Duodenum (tissue), 1 donor: ENCODE results near the gene JUN.

GRCh38 chr1:55153909-55154730, 61.0 kb downstream of the USP24 start:
- PRO-cap, result no peak

DNA sequence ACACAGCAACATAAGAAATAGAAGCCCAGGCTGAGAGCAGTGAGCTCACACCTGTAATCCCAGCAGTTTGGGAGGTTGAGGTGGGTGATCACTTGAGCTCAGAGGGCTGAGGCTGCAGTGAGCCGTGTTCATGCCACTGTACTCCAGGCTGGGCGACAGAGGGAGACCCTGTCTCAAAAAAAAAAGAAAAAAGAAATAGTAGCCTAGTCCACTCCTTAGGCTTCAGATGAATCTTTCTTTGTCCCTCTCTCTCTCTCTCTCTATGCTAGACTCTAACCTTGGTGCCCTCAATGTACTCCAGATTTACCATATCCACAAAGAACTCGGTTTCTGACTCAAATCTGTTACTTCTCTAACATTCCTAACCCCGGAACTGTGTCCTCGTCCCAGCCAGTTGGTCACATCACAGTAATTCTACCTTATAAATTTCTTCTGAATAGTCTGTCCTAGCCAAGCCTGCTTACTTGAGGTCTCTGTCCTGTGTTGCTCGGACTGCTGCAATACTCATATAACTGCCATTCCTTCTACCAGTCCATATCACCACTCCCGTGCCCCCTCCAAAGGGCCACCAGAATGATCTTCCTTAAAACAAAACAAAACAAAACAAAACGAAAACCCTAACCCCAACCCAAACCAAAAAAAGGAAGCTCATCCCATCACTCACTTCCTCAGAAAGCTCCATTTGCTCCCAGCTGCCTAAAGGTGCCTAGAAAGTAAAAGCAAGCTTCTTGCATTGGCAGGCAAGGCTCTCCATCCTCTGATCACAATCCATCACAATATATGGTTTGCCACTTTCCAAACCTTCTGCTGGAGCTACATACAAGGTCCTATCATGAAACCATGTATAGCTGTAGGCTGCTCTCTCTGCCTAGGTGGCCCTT, 20.5 kb downstream of the USP24 start:
- PRO-cap, result no peak

DNA sequence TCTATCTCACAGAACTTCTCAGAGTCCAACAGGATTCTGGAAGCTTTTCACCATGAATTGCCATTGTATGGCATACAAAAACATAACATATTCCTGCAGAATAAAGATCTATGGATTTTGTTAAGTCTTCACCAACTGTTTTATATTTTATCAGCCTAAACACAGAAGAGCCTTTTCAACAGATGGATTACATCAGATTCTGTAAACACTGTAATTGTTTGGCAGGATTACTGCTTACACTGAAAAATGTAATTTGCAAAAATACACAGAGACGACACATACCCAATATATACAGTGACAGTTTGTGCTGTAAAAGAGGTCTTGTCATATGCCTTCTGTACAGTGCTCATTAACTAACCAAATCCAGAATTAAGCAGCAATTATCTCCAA, 618.2 kb upstream of the USP24 start:
- PRO-cap, result no peak

DNA sequence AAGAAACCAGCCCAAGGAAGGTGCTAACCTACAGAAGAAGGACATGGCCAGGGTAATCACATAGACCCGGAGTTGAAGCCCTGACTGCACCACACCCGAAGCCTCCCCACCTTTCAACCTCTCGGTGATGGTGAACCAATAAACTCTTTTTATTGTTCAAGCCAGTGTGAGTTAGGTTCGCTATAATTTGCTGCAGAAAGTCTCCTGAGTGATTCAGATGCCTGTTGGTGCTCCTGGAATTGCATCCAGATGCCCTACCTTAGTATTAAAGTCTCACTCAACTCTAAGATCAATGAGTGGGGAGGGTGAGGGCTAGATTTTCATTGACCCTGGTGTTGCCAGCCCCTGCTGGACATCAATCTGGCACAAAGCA, 163.6 kb downstream of the PLPP3 start:
- PRO-cap, result no peak

- PRO-cap, result no peak
Observed at GRCh38 chr1:56448755-56449535, 130.4 kb downstream of the PLPP3 start.

DNA sequence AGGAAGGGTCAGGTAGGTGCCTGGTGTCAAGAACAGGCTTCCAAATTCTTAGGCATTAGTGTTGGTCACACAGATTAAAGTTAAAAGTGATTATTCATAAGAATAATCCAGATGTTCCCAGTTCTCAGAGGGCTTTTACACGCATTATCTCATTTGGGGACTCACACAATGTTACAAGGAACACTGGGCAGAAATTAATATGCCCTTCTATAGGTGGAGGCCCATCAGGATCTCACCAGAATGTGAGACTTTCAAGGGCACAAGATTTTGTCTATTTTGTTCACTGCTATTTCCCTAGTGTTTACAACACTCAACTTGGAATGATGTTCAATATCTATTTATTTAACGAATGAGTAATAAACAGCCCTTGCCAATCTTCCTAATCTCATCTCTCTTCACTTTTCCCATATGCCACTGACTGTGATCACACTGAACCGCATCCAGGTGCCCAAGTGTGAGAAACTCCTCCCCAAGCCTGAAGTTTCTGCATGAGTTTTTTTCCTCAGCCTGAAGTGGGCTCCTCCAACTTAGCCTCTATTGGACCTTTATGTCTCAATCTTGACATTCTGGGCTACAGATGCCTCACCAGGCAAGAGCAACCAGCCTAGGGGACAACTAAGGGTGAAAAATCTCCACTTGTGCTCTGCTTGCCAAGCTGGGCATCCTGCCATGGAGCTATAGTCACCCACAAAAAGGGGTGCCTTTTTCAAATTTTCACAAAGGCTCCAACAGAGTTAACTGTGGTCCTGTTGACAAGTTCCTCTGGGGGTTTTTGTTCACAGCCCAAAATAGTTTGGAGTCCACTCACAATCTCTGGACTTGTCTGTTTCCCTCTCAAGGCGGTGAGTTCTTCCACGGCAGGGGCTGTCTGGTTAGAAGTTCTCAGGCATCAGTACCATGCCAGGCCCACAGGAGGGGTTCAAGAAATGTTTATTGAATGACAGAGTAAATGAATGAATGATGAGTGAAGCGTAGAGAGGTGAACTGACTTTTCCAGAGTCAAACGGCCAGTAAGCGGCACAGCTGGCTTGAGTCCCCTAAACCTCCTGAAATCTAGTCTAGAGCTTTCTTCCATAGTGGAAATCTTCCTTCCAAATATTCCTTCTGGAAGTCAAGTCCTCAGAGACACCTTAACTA, 105.6 kb downstream of the PLPP3 start:
- PRO-cap, result no peak

- PRO-cap, result no peak
Observed at GRCh38 chr1:56495308-56496110, 83.9 kb downstream of the PLPP3 start.

GRCh38 chr1:56502606-56503188, 76.7 kb downstream of the PLPP3 start:
- PRO-cap, result no peak

DNA sequence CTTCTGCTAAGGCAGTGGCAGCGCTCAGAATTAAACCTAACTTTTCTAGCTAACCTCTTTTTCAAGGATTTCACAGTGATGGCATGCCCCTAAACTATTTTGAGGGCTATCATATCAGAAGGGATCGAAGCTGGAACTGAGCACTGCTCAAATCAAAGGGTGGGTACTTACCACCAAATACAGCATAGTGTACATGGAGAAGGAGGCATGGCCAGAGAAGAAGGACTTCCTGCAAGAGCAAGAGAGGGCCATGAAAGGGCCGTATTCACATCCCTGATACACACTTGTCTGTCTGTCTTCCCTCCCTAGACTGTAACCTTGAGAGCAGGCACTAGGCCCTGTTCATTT, 55.7 kb downstream of the PLPP3 start:
- PRO-cap, result no peak

DNA sequence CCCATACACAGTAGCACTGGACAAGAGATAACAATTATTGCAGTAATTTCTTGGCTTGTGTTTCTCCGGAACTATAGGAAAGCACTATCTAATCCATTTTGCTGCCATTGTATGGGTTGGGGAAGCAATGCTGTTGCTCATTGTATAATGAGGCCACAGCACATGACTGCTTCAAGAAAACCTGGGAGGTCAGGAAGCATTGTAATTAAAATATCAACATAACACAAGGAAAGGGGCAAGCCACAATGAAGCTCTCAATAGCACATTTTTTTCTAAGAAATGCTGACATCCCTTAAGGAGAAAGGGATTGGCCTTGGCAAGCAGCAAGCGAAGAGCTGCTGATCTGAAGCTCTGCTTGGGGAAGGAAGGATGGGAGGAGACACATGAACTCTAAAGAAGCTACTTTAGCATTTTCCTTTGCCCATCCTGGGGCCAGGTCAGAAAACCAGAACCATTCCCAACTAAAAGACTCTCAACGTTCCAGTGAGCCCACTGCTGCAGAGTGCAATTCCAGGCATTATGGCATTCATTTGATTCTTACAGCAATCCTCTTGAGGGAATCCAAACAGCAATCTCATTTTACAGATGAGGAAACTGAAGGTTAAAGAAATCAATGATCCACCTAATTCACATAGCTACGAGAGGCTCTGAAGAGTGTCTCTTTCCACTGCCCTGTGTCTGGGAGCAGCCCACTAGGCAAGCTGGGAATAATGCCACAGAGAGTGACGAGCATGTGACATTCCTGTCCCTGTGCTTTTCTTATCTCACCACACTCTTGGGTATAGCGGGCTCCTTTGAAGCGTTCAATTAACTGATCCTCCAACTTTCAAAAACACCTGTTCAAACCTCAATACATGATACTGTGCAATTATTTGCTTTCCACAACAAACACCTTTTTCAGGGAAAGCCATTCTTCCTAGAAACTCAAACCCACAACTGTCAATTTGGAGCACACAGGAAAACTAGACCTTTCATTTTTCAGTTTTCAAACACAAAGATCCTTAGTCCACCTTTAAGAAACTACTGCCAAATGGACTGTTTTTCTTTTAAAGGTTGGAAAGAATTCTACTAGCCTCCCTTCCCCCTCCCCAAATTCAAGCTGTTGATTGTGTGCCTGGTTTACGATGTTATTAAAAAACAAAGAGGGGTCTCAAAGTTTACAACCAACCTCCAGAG, 43.6 kb downstream of the PLPP3 start:
- PRO-cap, result no peak

DNA sequence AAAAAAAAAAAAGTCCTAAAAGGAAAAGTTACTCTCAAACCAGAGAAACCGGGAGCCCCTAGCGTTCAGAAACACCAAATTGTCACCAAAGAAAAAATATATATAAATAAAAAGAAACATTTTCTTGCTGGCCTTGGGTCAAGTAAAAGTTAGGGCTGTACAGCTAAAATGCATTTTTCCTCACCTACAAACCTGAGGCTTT, 267 bp upstream of the PLPP3 start:
- PRO-cap, result no peak

DNA sequence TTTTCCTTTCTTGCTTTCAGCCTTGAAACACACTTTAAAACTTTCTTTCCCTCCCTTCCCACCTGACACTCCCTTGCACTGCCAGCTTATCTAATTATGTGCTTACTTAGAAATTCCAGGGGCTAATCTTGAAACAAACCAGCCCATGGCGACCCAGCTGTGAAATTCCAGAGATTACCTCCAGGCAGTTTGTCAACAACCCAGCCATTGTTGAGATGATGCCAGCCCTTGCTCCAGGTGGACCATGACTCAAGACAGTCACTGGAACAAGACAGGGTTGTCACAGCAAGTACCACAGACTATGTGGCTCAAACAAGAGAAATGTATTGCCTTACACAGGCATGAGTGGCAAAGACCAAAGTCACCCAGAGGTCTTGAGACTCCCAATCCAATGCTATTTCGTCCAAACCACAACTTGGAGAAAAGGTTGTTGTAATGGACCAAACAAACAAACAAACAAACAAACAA, 7.9 kb downstream of the FYB2 start:
- PRO-cap, result no peak

DNA sequence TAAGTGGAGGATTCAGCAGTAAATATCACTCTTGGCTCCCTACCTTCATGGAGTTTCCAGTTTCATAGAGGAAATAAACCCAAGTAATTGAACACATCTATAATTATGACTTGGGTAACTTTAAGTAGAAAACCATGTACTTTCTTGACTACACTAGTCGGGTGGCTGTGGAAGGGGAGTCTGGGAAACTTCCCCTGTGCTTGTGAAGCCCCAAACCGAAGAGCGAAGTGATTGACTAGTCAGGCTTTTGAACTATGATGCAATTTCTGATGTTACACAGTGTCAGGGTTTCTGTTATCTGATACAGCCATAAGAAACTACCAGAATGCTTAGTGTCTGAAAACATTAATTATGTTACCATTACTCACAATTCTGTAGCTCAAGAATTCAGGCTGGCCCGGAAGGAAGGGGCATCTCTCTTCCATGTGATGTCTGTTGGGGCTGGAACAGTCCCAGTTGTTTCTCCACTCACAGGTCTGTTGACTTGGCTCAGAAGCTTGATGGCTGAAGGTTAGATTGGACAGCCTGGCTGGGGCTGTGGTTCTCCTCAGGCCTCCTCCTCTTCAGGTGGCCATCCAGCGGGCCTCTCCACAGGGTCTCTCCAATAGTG, 8.1 kb upstream of the C8B start:
- PRO-cap, result no peak

- PRO-cap, result no peak
Observed at GRCh38 chr1:57017114-57017761, 51.4 kb upstream of the C8B start.

GRCh38 chr1:57280976-57281879, 142.6 kb downstream of the DAB1 start:
- PRO-cap, result no peak

GRCh38 chr1:58545777-58546538, 568 bp downstream of the OMA1 start:
- PRO-cap, result unidirectional peak, plus-strand start at chr1:58545864; unidirectional peak, plus-strand start at chr1:58546287

DNA sequence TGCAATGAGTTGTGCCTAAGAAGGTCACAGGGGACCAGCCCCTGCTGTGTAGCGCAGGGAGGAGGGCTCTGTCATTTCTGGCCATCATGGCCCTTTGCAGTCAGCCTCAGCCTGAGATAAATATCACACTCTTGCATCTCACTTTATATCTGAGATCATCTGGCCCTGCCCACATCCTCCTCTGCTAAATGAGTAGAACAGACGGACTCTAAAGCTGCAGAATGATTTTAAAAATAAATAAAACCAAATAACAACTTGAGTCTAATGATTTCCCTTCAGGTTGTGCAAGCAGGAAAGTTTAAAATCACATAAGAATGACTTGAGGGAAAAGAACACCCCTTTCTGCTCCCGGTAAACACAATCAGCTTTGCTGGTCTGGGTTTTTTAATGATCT, 18.3 kb upstream of the MYSM1 start:
- PRO-cap, result unidirectional peak, minus-strand start at position 118 of the sequence

DNA sequence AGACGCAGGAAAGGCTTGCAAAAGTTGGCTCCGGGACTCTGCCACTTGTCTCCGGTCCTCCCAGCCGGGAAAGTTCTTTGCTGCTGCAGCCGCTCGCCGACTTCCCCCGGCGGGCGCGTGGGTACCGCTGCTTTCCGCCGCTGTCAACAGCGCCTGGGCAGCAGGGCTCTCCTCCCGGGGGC, 307 bp downstream of the JUN start:
- PRO-cap, result unidirectional peak, minus-strand start at position 140 of the sequence

- PRO-cap, result bidirectional peak, plus-strand start at chr1:58784388, minus-strand start at chr1:58784014
Observed at GRCh38 chr1:58783831-58784127, at the start of gene JUN. JUN (minus strand) TSS chr1:58784047.

- PRO-cap, result unidirectional peak, plus-strand start at chr1:58874963
Observed at GRCh38 chr1:58874474-58875361, 90.9 kb upstream of the JUN start.